Mononuclear cell (primary cell): ENCODE data around the genes BICRA and CRX.

GRCh38 chr19:46872984-46873375 is 12.2 kb downstream of the ARHGAP35 start:
- RRBS = no CpG with 5 or more reads among the region's 4 CpGs

- RRBS = no CpG with 5 or more reads among the region's 4 CpGs
These were observed 29.6 kb downstream of the ARHGAP35 start for GRCh38 chr19:46890127-46891154.

GRCh38 chr19:46921815-46922487 is 61.2 kb downstream of the ARHGAP35 start:
- RRBS = 100% methylated on average over 2 of the region's 20 CpGs

GRCh38 chr19:46935147-46935623 is 74.4 kb downstream of the ARHGAP35 start:
- RRBS = no CpG with 5 or more reads among the region's 6 CpGs

GRCh38 chr19:46984236-46985106 is 35.2 kb upstream of the NPAS1 start:
- RRBS = no CpG with 5 or more reads among the region's 21 CpGs

GRCh38 chr19:47113031-47113652 is 434 bp downstream of the ZC3H4 start:
- RRBS = 2% methylated on average over 7 of the region's 44 CpGs

- RRBS = no CpG with 5 or more reads among the region's 9 CpGs
These were observed 27.7 kb downstream of the SAE1 start for GRCh38 chr19:47158213-47158809.

- RRBS = no CpG with 5 or more reads among the region's 7 CpGs
These were observed 28.3 kb downstream of the SAE1 start for GRCh38 chr19:47158810-47159474.

GRCh38 chr19:47176408-47177405 is 46.1 kb downstream of the SAE1 start:
- RRBS = no CpG with 5 or more reads among the region's 6 CpGs

DNA sequence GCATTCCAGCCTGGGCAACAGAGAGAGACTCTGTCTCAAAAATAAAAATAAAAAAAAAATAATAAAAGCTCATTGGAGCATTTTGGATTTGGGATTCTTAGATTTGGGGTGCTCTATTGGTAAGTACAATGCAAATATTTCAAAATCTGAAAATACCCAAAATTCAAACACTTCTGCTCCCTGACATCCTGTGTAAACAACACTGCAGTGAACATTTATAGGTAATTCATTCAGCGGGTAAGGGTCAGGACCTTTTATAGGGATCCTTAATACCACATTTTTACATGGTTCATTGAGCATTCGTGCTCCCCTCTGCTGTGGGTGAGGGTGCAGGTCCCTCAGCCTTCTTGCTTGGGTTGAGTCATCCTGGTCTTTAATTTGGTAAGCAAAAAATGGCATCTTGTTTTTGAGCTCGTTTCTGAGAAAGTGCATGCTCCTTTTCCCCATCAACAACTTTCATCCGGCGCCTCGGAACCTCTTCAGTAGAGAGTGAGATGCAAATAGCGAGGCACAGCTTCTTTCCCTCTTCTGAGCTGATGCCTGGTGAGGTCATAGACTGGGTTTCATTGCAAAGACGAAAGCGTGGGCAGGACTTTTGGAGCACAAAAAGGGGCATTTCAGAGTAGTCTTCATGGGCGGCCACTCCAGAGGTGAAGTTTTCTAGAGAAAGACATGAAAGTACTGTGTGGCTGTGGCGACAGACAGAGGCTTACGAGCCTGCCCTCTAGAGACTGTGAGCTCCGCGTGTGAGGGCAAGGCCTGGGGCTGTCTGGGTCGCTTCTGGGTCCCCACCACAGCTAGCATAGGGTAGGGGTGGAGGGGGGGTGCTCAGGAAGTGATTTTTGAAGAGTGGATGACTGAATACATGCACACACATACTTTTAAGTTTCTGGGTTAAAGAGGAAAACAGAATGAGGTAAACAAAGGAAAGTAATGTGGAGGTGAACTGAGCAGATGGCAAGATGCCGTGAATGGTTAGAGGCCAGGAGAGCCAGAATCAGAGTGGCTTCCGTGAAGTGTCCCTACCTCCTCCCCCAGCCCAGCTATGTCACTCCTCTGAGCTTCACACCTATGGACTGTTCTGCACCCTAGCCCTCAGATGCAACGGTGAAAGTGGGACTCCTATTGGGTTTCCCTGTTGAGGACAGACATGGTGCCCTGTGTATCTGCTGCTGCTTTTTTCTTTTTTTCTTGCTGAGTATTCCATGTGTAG is 44.4 kb downstream of the BBC3 start:
- RRBS = no CpG with 5 or more reads among the region's 18 CpGs

GRCh38 chr19:47277530-47278208 is 3.0 kb downstream of the INAFM1 start:
- RRBS = no CpG with 5 or more reads among the region's 5 CpGs

GRCh38 chr19:47500971-47501883 is 13.6 kb downstream of the NAPA start:
- RRBS = no CpG with 5 or more reads among the region's 12 CpGs

DNA sequence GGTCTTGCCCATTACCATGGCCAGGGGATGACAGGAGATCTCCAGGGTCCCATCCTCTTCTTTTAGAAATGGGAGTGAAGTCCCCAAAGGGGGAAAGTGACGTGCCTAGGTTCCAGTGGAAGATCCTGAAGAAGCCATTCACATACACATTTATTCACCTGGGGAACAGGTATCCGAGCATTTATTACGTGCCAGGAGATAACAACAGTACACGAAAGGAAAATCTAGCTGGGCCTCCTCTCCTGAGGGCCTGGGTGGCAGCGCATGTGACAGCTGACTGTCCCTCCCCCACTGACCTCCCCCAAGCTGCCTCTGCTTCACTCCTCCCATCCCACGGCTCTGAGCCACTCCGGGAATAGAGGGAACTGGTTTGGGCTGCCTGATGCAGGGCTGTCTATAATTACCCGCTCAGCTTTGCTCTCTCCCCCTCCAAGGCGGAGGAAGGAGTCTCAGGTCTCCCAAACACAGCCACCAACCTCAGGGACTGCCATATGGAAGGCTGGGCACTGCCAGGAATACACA is 8.0 kb downstream of the NAPA start:
- RRBS = no CpG with 5 or more reads among the region's 9 CpGs

DNA sequence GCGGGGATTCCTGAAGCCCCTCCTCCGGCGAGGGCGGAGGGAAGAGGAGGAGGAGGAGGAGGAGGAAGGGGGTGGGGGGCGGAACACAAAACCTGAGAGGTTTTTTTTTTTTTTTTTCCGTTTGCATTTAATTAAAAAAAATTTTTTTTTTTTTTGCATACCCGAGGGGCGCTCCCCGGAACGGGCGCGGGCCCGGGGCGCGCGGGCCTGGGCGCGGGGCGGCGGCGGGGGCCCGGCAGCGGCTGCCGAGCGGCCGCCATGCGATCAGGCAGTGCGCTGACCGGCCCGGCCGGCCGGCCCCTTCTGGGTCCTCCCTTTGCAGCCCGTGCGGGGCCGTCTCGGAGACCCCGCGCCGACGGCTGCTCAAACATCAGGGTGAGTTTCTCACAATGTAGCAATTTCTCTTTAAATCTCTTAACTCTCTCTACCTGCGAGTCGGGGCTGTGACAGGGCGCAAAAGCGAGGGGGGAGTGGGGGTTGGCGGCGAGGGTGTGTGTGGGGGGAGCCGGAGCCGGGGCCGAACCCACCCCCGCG is at the start of gene BICRA:
TSS of gene BICRA (plus strand) at position 341 of the 534 bp plus-strand sequence.
- RRBS = 3% methylated on average over 22 of the region's 51 CpGs

DNA sequence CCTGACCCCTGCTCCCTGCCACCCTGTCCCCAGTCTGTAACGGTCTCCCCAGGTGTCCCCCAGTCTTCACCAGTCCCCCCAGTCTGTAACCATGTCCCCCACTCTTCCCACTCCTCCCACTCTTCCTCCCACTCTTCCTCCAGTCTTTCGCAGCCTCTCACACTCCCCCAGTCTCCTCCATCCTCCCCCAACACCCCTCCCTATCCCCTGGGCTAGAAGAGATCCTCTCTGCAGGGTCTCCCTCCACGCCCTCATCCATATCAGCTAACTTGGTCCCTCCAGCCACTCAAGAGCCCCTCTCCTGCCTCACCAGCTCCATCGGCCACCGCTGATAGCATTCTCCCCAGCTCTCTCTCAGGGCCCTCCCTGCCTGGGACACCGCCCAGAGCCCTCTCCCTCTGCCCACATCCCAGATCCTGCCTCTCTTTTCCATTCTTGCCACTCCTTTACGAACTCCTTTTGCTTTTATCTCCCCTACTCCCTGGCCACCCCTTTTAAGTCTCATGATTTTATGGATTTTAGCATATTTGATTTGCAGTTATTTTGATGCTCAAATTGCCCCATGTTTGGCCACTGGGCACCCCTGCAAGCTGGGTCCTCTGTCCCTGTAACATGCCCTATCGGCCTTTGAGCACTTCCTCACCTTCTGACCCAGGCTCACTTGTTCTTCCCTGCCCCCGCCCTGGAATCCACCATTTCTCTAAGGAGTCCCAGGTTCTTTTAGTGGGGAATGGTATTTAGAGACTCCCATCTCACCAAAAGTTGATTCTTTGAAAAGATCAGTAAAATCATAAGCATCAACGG is 586 bp downstream of the EHD2 start:
- RRBS = no CpG with 5 or more reads among the region's 10 CpGs

GRCh38 chr19:47736260-47736715 is 9.1 kb upstream of the NOP53 start:
- RRBS = no CpG with 5 or more reads among the region's 5 CpGs

GRCh38 chr19:47779761-47780294 is 1.3 kb downstream of the SELENOW start:
- RRBS = no CpG with 5 or more reads among the region's 15 CpGs

GRCh38 chr19:47821813-47822322 is at the start of gene CRX:
TSS of gene CRX (plus strand) at chr19:47821937.
- RRBS = 34% methylated on average over 2 of the region's 17 CpGs

DNA sequence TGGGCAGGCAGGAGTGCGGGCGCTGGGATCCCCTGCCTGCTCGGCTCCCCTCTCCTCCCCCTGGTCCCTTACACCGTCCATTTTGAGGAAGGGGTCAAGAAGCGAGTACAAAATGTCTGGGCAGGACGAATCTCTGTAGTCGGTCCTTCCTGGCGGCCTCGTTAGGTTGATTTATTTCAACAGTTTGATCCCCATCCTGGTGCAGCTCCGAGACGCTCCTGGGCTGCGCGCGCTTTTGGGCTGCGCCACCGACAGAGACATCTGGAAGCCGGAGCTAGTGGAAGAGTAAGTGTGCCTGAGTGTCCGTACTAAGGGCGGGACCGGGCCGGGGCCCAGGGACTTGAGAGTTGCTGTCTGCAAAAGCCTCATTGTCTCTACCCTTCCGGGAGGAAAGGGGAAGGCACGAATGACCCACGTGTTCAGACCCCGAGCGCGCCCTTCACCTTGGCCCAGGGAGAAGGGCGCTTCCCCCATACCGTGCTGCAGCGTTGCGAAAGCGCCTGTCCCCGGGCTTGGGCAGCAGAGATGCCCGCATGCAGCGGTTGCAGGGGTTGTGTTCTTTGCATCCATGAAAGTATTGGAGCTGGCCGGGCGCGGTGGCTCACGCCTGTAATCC is 1.8 kb downstream of the ZNF114 start:
- RRBS = 14% methylated on average over 6 of the region's 39 CpGs